Iris pigment epithelial cell (primary cell): ENCODE data around the gene CXCR2.

- RRBS, result no CpG with 5 or more reads among the region's 21 CpGs
These were observed 100.1 kb downstream of the TNS1 start for GRCh38 chr2:217902460-217903391.

DNA sequence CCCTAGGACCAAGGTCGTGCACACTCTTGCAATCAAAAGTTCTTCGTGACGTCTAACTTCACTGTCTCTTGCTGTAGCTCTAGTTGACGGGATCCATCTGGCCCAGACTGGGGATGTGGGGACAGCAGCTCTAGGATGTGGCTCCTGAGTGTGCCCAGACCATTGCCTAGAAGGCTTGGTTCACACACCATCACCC, 98.2 kb downstream of the TNS1 start:
- RRBS, result no CpG with 5 or more reads among the region's 4 CpGs

- RRBS, result no CpG with 5 or more reads among the region's 27 CpGs
These were observed 97.2 kb downstream of the TNS1 start for GRCh38 chr2:217905280-217906370.

GRCh38 chr2:217914835-217915484, 87.8 kb downstream of the TNS1 start:
- RRBS, result no CpG with 5 or more reads among the region's 12 CpGs

DNA sequence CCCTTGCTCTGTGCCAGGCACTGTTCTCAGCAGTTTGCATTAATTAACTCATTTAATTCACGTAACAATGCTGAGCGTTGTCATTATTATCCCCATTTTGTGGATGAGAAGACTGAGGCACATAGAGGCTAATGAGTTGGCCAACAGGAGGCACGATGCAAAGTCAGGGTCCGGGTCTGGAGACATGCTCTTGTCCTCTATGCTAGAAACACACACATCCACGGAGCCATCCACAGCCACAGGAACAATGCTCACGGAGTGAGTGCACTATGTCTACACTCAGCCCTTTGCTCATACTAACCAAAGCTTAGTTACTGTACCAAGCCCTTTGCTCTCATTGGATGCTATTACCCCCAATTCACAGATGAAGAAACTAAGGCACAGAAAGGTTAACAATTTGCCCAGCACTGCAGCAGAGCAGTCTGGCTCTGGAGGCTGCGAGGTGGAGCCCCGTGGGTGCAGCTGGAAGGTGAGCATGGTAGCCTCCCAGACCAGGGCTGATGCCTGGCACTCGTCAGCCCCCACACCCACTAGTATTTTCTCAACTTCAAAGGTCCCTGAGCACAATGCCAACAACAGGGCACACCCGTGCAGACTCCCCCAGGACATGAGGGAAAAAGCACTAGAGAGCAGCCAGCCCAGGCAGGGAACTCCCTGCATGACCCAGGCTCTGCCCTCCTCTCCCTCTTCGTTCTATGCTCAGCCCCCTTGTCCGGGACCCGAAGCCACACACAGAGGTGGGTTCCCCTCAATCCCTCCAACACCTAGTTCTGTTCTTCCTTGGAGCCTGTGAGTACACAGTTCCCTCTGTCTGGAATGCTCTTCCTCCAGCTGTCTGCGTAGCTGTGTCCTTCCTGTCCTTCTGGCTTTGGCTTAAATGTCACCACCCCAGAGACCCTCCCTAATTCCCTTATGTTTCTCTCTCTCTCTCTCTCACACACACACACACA, 79.1 kb downstream of the TNS1 start:
- RRBS, result no CpG with 5 or more reads among the region's 14 CpGs

DNA sequence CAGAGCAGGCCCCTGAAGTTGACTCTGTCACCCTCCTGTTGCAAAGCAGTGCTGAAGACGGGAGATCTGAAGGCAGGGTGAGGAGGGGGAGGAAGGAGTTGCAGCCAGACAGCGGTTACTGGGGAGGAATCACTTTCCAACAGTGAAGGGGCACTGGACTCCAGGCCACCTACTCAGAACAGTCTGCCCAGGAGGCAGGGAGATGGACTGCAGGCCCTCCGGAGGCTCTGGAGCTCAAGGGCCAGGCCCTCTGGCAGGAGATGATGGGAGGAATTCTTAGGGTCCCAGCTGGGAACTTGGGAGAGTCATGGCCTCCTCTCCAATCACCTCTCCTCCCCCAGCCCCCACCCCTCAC, 67.7 kb downstream of the TNS1 start:
- RRBS, result no CpG with 5 or more reads among the region's 3 CpGs

- RRBS, result no CpG with 5 or more reads among the region's 2 CpGs
These were observed 60.0 kb downstream of the TNS1 start for GRCh38 chr2:217942801-217943231.

- RRBS, result no CpG with 5 or more reads among the region's 2 CpGs
These were observed 49.5 kb downstream of the TNS1 start for GRCh38 chr2:217953348-217953652.

GRCh38 chr2:217956848-217957666, 45.7 kb downstream of the TNS1 start:
- RRBS, result no CpG with 5 or more reads among the region's 16 CpGs

DNA sequence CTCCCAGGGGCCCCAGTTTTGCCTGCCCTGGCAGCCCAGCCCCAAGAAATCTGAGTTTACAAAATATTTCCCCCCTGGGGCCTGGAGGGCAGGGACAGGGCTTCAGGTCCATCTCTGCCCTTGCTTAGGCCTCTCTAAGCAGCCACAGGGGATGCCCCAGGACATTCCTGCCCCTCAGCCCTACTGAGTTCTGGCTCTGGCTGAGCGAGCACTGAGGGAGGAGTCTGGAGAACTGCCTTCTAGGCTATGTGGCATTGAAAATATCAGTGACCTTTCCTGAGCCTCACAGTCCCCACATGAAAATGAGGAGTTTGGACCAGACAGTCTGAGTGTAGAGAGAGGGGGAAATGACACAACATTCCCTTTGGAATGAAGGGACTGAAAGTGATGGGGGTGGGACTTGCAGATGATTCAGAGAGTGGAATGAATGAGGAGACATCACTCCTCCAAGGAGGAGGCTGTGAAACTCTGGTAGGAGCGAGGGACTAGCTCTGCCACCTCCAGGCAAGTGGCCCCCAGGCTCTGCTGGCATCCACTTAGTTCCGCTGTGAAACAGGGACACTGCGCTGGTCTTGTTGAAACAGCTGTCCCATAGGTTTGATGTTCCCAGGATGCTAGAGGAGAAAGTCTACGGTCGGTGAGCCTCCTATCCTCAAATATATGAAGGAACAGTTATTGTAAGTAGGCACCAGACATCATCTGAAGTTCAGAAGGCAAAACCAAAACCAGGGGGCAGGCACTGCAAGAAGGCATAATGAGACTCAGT, 7.9 kb downstream of the TNS1 start:
- RRBS, result no CpG with 5 or more reads among the region's 6 CpGs

GRCh38 chr2:218065508-218066121, 3.4 kb upstream of the RUFY4 start:
- RRBS, result no CpG with 5 or more reads among the region's 6 CpGs

DNA sequence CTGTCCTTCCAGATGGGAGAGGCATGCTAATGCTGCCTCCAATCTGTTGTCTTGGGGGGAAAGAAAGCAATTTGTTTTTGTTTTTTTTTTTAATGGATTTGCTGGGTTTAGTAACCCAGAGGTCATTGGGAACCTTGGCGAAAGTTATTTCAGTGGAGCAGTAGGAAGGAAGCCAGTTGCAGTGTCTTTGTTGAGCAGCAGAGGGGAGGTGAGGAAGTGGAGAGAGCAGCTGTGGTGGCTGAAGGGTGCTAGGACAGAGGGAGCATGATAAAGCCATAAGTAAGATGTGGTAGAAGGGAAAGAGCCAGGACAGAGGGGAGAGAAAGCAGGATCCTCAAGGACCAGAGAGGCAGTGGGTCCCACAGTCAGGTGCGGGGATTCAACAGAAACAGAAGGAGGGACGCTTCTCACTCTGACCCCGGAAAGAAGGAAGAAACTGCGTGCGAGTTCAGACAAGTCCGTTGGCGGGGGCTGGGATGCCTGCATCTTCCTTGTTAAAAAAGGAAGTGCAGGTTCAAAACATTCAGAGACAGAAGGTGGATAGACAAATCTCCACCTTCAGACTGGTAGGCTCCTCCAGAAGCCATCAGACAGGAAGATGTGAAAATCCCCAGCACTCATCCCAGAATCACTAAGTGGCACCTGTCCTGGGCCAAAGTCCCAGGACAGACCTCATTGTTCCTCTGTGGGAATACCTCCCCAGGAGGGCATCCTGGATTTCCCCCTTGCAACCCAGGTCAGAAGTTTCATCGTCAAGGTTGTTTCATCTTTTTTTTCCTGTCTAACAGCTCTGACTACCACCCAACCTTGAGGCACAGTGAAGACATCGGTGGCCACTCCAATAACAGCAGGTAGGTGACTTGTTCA, at the start of gene CXCR2:
Gene CXCR2, plus strand, starts transcription at position 526 of the 867 bp plus-strand sequence.
- RRBS, result no CpG with 5 or more reads among the region's 10 CpGs

DNA sequence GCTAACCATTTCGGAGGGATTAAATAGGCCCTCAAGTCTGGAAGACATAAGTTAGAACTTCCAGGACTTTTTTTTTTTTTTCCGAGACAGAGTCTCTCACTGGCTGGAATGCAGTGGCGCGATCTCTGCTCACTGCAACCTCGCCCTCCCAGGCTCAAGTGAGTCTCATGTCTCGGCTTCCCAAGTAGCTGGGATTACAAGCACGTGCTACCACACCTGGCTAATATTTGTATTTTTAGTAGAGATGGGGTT, 2.2 kb downstream of the ARPC2 start:
- RRBS, result no CpG with 5 or more reads among the region's 7 CpGs

DNA sequence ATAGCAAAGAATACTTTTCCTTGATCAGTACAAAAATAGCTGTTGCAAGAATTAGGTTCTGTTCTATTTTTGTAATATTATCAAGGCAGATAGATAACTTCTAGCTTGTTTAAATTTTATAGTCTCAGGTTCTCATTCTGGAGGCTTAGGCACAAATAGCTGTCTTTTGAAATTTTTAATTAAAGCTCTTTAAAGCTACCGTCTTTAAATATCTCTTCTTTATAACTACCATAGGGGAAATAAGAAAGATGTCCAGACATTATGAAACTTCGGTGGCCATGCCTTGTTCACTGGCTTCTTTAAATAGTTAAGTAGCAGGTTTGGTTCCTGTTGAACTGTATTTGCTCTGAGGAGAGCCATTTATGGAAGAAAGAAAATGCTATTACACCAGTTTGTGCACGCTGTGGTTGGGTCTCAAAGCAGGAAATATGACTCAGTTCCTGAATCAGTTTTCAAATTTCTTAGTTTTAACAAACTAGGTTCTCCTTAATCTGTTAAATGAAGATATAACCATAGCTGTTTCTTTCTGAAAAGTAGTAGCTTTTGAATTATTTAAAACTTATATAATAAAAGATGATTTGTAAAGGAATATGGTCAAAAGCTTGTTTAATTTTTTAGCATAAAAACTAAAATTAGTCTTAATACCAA, 12.2 kb downstream of the ARPC2 start:
- RRBS, result no CpG with 5 or more reads among the region's 3 CpGs

GRCh38 chr2:218256612-218256897, 4.3 kb upstream of the GPBAR1 start:
- RRBS, result no CpG with 5 or more reads among the region's 5 CpGs

DNA sequence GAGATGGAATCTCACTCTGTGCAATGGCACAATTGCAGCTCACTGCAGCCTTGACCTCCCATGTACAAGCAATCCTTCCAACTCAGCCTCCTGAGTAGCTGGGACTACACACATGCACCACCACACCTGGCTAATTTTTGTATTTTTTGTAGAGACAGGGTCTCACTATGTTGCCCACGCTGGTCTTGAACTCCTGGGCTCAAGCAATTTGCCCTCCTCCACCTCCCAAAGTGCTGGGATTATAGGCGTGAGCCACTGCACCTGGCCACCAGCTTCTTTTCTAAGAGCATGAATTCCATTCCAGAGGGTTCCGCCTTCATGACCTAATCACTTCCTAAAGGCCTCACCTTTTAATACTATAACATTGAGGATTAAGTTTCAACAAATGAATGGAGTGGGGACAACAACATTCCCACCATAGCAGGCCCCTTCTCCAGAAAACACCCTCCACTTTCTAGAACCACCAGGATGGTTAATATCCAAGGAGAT, 2.3 kb upstream of the TMBIM1 start:
- RRBS, result no CpG with 5 or more reads among the region's 3 CpGs

GRCh38 chr2:218367051-218367613, 10.5 kb downstream of the CATIP start:
- RRBS, result no CpG with 5 or more reads among the region's 9 CpGs

- RRBS, result no CpG with 5 or more reads among the region's 16 CpGs
These were observed 2.9 kb upstream of the CTDSP1 start for GRCh38 chr2:218396797-218397210.

DNA sequence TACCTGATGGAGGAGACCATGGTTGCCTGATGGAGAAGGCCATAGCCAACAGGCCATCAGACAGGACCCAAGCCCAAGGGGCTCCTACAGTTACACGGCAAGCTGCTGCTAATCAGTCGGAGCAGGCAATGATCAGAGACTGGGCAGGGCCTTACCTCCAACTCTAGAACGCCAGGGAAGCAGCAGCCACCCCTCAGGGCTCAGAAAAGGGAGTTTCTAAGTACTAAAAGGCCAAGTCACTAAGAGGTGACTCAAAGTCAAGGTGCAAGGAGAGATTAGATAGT, 3.4 kb downstream of the VIL1 start:
- RRBS, result no CpG with 5 or more reads among the region's 3 CpGs

GRCh38 chr2:218755179-218755744, 26.7 kb upstream of the CYP27A1 start:
- RRBS, result no CpG with 5 or more reads among the region's 5 CpGs